Measurements from ENCODE around the genes PDE6D, COPS7B, PRSS56 and TIGD1.

GRCh38 chr2:231270007-231271229, 72.0 kb downstream of the ARMC9 start:
- PRO-cap = no peak

DNA sequence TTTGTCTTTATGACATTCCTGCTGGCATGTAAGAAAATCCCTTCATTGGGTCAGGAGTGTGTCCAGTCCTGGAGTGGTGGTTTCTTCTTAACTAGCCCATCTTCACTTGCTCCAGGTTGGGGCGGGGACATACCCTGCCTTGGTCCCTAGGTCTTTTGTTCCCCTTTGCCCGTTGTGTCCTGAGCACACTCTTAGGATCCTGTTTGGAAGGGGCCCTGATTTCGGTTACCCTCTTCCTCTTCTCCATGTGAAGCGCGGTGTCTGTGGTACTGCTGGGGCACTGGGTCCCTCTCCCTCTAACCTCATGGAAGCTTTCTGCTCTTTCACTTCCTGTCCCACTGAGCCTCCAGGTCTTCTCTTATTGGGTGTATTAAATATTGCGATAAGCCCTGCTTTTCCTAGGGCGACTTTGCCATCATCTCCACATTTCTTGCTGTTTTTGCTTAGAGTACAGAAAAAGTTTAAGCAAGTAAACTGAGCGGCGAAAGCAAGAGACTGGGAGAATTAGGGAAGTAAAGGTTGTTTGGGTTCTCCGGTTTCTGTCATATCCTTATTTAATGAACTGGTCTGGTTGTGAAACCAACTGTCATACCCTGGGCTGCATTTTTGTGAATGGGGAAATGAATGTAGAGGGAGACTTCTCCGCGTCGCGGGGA, 73.9 kb upstream of the B3GNT7 start:
- PRO-cap = no peak

- PRO-cap = no peak
Observed at GRCh38 chr2:231386334-231386958, 9.1 kb upstream of the B3GNT7 start.

- PRO-cap = no peak
Observed at GRCh38 chr2:231402832-231403254, 7.3 kb downstream of the B3GNT7 start.

- PRO-cap = no peak
Observed at GRCh38 chr2:231515484-231516170, 14.6 kb downstream of the NMUR1 start.

DNA sequence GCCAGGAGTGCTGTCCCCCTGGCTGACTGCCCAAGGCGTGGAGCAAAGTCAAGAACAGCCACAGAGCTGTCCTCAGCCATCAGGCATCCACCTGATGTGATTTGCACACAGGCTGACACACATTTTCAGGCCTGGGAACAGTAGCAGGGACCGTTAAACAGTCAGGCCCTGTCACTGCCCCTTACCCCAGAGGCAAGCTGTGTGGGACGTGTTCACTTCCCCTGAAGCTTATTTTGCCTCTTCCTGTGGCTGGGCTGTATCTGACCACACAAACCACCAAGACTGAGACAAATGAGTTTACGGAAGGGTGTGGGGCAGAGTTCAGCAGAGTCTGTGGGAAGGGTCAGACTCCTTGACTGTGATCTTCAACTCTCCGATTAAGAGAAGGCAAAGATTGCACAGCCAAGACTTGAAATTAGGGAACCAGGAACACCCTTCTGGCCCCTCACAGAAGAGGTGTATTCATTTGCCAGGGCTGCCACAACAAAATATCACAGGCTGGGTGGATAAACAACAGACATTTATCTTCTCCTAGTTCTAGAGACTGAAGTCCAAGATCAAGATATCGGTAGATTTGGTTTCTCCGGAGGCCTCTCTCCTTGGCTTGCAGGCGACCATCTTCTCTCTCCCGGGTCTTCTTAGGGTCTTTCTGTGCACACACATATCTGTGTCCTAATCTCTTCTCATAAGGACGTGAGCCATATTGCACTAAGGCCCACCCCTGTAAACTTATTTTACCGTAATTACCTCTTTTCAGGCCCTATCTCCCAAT, 15.4 kb upstream of the NMUR1 start:
- PRO-cap = no peak

- PRO-cap = no peak
Observed at GRCh38 chr2:231667591-231667858, 40.8 kb upstream of the PTMA start.

DNA sequence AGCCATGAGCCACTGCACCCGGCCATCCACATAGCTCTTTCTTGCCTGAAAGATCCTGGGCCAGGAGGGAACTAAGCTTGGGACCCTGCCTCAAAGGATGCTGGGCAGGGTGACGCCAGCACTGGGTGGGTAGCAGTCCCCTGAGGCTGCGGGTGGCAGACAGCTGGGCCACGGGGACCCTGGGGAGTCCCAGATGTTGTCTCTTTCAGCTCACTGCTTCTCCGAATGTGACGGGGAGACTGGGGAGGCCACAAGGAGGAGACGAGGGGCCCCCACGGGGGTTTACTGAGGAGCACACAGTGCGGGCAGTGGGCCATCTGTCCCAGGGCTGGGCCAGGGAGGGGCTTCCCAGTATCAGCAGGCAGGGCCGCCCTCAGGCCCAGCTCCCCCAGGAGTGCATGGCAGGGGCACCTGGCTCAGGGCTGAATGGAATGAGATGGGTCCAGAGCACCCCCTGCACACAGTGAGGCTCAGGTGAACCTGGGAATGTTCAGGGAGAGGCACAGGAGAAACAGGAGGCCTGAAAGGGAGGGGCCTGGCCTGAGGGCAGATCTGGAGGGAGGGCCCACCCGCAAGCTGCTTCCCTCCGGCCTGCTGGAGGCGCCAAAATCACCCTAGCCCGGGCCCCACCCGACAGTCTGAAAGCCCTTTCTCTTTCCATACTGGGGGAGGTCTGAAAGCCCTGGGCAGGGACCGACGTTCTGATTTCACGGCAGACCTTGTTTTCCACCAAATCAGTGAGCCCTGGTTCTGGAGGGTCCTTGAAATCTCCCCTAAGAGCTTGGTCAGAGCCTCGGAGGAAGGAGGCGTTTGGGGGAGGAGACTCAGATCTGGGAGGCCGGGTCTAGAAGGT, 35.6 kb upstream of the PTMA start:
- PRO-cap = no peak

- PRO-cap = bidirectional peak, plus-strand start at chr2:231781481, minus-strand start at chr2:231781279
Observed at GRCh38 chr2:231780552-231781363, at the start of gene PDE6D. TSS of gene PDE6D (minus strand) at chr2:231781282.

- PRO-cap = unidirectional peak, plus-strand start at chr2:231786463; unidirectional peak, minus-strand start at chr2:231786820
Observed at GRCh38 chr2:231785936-231787234, at the start of gene COPS7B. TSS of gene COPS7B (plus strand) at chr2:231786445.

DNA sequence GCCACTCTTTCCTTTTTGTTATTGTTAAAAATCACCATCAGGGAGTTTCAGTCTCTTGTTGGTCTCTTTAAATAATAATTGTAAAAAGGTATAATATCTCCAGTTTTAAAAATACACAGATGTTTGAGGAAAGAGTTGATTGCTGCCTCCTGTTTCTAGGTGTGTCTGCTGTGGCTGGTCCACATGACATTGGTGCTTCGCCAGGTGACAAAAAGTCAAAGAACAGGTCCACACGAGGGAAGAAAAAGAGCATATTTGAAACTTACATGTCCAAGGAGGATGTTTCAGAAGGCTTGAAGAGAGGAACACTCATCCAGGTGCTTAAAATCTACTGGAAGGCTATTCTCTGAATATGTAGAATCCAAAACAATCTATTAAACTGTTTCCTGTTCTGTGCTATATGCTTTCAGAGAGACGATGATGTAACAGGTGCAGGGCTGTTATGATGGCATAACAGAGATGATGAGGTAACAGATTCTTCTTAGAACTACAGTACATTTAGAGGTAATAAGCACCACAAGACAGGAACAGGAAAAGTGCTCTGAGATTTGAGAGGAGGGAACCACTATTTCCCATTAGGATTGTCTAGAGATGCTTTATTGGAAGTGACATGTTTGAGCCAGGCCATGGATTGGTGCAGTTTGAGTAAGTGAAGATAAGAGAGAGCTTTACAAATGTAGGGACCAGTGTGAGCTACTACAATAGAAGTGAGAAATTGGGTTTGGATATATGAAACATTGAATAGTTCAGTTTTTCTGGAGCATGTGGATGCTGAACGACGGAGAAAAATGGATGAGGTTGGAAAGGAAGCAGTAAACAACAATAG, 54.1 kb downstream of the DIS3L2 start:
- PRO-cap = no peak

GRCh38 chr2:232385502-232386354, 7.2 kb downstream of the ALPP start:
- PRO-cap = no peak

DNA sequence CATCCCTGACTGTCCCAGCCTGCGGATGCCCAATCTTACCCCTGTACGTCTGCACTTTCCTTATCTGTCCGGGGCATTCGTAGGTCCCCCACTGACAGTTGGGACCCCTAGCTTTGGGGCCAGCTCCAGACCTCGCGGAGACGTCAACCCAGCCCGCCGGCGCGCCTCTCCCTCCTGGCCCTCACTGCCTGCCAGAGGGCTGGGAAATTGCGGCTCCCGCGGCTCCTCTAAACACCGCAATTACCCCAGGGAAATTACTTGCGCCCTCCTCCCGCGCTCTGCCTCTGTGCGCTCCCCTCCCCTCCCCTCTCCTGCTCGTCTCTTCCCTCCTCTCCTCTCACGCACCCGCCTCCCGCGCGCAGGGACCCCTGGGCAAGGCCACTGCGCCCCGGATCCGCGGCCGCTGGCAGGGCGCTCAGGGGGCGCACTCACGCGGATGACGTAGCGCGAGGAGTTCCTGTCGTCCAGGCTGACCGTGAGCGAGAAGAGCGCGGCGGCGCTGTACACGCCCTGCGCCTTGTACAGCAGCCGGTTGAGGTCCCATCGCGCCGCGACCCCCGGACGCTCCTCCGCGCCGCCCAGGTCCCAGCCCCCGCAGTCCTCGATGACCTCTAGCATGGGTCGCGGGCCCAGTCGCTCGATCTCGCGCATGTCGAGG, 2.1 kb downstream of the ECEL1 start:
- PRO-cap = no peak

DNA sequence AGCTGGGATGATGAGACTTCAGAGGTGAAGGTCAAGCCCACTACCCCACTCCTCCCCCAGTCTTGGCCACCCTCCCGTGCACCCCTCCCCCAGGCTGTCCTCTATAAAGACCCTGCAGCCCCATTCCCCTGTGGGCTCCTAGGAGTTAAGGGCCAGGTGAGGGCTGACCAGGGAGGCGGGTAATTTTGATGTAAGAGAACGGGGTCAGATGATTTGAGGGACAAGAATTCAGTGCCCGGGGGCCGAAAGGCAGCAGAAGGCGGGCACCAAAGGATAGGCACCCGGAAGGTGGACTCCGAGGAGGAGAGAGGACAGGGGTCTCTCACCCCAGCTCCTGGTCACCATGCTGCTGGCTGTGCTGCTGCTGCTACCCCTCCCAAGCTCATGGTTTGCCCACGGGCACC, at the start of gene PRSS56:
PRSS56 (plus strand) TSS at position 133 of the 404 bp plus-strand sequence.
- PRO-cap = no peak

GRCh38 chr2:232550241-232550785, at the start of gene TIGD1:
TSS of gene TIGD1 (minus strand) at chr2:232550557.
- PRO-cap = bidirectional peak, plus-strand start at chr2:232550689, minus-strand start at chr2:232550445

DNA sequence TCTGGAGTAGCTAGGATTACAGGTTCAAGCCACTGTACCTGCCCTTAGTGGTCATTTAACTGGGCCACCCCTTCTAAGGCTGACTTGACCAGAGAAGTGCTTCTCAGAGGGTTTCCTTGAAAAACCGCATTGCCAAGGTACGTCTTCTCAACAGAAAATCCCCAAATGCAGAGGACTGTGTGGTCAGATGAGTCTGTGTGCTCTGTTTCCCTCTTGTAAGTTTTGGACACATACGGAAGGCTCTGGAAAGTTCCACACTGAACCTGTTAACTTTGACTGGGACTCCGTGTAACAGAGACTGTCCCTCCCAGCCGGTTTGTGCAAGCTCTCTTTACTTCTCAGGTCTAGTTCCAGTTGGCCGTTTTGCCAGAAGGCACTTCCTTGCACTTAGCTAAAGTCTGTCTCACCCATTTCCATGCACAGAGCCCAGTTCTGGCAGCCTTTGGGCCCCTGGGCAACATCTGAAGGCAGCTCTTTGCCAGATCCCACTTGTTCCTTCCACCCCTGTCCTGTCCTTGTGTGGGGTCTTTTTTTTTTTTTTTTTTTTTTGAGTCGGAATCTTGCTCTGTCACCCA, 22.0 kb downstream of the EFHD1 start:
- PRO-cap = unidirectional peak, minus-strand start at position 224 of the sequence

DNA sequence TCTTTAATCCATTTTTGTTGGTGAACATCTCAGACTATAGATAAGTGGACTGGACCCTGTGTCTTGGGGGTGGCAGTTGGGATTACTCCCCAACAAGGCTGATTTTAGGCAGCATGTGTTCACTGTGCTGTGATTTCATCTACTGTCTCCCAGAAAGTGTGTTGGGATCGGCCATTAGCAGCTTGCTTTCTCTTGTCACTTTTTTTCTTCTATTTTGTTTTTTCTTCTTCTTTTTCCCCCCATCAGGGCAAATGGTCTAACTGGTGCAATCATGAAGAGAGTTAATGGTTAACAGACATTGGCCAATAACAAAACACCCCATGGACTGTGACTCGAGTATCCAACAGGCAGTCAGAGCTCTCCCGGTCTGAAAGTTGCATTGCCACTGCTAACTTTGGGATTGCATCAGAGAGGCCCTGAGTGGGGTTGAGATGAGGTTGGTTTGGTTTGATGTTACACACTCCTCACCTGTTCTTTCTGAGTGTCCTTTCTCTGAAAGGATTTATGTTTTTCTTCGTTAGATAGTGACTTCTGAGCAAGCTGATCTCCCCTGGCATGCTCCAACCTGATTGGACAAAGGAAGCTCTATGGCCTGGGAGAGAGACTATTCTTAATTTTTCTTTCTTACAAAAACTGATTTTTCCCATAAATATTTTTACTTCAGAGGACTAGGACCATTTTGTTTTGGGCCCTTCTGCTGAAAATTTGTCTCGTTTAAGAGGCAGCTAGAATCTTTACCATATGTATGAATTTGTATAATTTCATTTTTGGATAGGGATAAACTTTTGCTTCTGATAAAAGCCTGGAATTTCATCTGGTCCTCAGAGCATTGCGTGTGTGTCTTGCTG, 12.8 kb upstream of the SNORC start:
- PRO-cap = no peak

DNA sequence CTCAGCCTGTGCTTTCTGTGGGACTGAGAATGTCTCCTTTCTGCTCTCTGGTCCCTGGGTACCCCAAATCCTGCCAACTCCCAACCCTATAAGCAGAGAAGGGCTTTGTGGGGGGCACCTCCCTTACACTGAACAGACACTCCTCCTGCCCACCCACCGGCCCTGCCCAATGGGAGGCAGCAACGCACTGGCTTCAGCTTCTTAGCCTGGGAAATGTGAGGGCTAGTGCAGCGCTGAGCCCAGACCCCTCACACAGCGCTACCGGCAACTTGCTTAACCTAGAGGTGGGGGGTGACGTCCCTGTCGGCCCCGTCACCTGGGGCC, 5.5 kb downstream of the SNORC start:
- PRO-cap = no peak

DNA sequence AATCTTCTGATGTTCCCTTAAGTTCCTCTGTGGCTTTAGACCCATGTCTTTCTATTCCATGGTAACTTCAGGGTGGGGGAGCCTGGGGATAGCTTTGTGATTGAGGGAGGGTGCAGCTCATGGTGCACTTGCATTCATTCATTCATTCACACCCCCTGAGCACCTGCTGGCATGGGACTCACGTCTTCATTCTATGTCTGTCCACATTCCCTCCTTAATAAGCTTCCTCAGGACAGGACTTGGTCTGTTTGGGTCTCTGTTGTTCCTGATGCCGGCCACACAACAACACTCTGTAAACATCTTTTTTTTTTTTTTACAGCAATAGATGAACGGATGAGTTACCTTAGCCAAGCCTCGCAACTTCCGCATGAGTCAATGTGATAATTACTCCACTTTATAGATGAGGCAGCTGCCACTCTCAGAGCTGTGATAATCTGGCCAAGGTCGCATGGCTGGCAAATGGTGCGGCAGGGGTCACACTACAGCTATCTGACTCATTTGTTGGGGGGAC, 33.4 kb downstream of the NGEF start:
- PRO-cap = no peak

GRCh38 chr2:233083148-233084296, 23.4 kb downstream of the INPP5D start:
- PRO-cap = no peak

Measured in anterior vena cava (tissue), 1 donor.